Metastatic Breast Carcinoma in the Ovary (tissue), 3 donors: ENCODE measurements around a stretch of chr22.

DNA sequence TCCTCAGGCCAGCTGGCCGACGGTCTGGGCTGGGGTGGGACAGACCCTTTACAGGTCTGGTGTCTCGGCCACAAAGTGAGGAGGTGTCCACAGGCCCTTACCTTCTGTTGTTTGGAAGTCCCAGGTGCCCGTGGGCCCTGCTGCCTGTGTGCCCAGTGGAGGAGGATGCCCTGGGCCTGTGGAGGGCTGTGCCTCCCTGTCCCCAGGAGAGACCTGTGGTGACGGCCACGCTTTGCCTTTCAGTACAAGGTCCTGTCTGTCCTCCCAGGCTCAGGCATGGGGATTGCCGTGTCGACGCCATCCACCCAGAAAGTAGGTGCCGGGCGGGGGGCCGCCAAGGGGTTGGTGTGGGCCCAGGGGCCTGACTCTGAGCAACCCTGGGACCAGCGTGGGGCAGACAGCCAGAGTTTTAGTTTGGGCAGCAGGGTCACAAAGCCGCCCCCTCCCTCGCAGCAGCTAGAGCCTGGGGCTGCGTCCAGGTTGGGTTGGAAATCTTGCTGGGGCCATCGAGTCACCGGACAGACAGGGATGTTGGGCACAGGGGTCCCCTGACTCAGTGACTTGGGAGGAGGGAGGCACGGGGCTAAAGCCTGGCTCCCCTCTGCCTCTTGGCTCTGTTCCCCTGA, 56.3 kb downstream of the GRAMD4 start:
- PRO-cap, 3 experiments: no peak in any of the 3 experiments

GRCh38 chr22:46677157-46677586, 57.0 kb downstream of the GRAMD4 start:
- PRO-cap, 3 experiments: no peak in any of the 3 experiments

DNA sequence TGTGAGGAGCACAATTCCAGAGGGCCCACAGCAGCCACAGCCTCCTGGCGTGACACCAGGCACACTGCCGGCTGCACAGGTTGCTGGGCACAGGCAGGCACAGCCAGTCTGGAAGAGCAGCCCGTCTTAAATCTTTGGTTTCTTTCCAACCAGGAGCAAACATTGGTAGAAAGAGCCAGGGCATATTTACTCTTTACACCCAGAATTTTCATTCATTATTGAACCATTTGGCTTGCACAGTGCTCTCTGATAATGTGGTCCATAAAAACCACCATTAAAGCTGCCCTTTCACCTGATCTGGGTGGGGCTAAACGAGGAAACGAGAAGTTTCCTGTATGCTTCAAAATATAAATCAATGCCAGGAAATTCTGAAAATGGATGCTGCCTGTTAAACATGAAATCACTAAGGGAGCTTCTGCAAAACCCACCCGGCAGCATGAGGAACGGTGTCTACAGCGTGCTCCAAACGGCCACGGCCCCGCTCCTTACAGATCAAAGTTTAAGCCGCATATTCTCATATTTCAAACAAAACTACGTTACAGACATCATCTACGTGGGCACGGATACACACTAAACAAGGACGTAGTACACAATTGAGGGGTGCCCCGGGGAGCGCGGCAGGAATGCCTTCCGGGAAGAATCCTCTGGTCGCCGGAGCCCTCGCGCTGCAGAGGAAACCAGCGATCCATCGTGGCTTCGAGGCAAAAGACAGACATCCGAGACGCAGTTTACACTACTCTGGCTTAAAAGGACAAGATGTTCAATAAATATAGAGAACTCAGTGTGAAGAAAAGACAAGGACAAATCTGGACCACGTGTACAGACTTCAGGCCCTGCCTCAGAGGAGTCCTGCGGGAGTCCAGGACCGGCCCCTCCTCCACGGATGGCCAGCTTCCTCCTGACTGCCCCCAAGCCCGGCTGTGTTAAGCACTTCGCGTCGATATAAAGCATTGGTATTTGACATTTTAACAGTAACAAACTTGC, 52.3 kb downstream of the CERK start:
- PRO-cap, 3 experiments: no peak in any of the 3 experiments

DNA sequence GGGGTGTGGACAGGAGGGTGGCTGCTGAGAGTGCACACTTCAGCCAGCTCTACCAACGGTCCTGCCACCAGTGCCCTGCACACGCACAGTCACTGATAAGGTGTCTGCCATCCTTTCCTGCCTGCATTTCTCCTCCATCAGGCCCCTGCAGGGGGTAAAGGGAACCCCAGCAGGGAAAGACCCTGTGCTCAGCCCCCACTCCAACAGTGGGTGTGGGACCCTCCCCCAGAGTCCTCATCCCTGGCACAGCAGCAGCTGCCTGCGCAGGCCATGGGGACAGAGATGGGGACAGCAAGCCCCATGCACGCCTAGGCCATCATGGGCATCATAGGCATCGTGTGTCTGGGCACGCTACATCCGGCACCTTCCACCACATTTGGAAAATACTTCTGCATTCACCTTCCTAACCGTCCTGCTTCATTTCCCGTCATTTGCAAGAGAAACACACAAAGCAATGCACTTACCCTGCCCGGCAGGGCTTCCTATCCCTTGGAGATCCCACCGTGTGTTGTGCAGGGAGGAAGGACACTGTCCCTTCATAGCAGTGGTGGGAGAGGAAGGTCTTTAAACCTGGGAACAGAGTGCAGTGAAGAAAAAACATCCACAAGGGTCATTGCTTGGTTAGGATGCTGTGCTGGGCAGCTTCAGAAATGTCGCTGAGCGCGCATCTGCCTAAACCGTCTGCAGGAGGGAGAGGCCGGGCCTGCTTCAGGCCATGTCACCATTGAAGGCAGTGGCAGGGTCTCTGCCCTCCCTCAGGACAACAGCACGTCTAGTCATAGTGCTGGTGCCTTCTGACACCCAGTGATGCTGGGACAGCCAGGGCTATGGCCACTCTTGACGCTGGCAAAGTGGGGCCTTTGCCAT, 43.1 kb downstream of the CERK start:
- PRO-cap, 3 experiments: no peak in any of the 3 experiments

GRCh38 chr22:46749188-46749850, 11.3 kb upstream of the CERK start:
- PRO-cap, 3 experiments: no peak in any of the 3 experiments

DNA sequence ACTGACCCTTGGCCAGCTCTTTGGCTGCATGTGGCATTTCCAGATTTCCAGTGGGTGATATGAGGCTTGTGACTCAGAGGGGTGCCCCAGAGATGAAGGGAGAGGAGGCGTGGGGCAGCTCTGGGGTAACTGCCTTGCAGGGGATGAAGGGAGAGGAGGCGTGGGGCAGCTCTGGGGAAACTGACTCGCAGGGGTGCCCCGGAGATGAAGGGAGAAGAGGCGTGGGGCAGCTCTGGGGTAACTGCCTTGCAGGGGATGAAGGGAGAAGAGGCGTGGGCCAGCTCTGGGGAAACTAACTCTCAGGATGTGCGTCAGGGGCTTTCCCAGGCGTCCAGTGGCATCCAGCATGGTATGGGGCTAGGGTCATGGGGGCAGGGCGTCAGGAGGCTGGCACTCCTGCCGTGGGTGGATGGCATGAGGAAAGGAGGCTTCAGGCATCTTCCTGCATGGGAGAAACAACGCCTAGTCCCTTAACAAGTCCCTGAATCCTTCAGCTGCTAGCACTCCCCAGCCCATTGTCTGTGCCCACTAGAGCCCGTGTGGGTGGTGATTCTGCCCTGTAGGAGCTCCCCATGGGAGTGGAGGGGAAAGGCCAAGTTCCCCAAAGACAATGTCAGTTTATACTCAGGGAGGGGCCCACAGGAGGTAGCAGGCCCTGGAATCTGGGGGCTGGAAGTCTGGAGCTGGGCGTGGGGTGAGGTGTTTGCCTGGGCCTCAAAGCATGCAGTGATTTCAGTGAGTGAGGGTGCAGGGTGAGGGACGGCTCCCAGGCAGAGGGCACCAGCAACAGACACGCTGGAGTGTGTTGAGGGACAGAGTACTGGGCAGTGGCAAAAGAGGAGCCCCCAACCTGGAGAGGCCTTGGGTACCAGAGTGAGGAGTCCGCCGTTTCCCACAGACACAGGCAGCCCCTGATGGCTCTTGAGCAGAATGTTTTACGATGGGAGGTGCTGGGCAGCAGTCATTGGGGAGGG, 12.1 kb upstream of the CERK start:
- PRO-cap, 3 experiments: no peak in any of the 3 experiments

DNA sequence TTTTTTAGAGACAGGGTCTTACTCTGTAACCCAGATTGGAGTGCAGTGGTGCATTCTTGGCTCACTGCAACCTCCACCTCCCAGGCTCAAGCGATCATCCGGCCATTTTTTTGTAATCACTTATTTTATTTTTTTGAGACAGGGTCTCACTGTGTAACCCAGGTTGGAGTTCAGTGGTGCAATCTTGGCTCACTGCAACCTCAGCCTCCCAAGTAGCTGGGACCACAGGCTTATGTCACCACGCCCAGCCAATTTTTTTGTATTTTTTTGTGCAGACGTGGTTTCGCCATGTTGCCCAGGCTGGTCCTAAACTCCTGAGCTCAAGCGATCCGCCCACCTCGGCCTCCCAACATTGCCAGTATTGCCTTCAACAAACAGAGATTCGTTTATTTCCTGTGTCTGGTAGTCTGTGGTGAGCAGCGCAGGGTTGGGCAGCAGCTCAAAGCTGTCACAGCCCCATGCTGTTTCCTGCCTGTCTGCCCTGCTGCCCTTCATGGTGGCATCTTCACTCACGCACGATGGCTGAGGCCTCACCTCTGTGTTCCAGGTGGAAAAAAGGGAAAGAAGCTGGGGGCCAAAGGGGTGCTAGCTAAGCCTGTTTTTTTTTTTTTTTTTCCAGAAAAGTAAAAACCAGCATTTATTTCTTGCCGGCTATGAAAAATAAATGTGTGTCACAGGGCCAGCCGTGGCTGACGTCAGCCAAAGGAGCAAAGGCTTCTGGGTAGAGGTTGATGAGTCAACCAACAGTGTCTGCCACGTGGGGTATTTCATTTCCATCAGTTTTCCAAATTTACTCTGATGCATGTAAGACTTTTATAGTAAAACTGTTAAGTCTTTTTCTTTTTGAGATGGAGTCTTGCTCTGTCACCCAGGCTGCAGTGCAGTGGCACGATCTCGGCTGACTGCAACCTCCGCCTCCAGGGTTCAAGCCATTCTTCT, 28.8 kb downstream of the TBC1D22A start:
- PRO-cap, 3 experiments: no peak in any of the 3 experiments

GRCh38 chr22:46808978-46809437, 46.6 kb downstream of the TBC1D22A start:
- PRO-cap, 3 experiments: no peak in any of the 3 experiments

GRCh38 chr22:46830355-46831139, 68.1 kb downstream of the TBC1D22A start:
- PRO-cap, 3 experiments: no peak in any of the 3 experiments

DNA sequence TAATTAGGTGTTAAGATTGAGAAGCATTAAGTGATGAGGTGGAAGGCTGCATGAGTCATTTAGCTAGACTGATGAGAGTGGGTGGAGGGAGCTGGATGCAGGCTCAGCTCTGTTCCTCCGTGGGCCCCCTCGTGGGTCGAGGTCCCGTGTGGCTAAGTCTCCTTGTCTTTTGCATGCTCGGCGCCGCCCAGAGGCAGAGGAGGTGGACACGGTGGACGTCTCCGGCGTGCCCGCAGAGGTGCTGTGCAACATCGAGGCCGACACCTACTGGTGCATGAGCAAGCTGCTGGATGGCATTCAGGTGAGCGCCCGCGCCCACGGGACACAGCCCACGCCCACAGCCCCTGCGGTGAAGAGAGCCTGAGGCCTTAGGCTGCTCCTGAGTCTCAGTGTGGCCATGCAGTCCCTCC, 211.7 kb downstream of the TBC1D22A start:
- PRO-cap, 3 experiments: no peak in any of the 3 experiments

- PRO-cap, 3 experiments: no peak in any of the 3 experiments
Measured at GRCh38 chr22:47089879-47090160, 327.4 kb downstream of the TBC1D22A start.

DNA sequence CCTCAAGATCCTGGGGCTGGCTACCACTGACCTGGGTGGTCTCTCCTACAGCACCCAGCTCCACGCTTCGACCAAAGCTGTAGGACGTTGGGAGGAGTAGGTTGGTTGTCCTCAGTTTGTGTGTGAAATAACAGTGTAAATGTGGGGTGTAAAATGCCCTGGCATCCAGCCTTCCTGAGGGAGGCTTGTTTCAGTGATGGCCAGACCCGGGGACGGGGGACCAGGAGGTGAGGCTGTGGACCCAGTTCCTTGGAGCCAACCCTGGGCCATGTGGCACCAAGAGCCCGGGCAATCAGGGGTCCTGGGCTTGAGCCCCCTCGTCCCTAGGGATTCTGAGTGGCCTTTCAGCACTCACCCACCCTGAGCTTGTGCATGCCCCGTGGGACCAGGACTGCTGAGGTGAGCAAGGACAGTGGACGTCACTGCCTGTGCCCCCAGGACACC, 373.9 kb downstream of the TBC1D22A start:
- PRO-cap, 3 experiments: no peak in any of the 3 experiments

DNA sequence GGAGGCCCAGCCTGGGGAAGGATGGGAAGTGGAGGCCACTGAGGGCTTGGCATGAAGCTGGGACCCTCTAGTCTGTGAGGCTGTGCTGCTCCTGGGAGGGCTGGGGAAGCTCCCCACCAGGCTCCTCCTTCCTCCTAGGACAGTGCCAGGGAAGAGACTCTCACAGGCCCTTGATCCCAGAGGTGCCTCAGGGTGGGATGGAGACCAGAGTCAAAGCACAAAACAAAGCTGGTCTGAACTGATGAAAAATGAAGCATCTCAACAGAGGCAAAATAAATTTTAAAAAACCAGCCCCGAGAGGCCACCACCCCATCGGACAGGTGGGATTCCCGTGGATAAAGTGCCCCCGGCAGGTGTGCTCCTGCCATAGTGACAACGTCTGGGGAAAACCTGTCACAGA, 385.4 kb downstream of the TBC1D22A start:
- PRO-cap, 3 experiments: no peak in any of the 3 experiments

GRCh38 chr22:47277777-47278165, 515.3 kb downstream of the TBC1D22A start:
- PRO-cap, 3 experiments: no peak in any of the 3 experiments

- PRO-cap, 3 experiments: no peak in any of the 3 experiments
Measured at GRCh38 chr22:47328874-47329561, 566.6 kb downstream of the TBC1D22A start.

DNA sequence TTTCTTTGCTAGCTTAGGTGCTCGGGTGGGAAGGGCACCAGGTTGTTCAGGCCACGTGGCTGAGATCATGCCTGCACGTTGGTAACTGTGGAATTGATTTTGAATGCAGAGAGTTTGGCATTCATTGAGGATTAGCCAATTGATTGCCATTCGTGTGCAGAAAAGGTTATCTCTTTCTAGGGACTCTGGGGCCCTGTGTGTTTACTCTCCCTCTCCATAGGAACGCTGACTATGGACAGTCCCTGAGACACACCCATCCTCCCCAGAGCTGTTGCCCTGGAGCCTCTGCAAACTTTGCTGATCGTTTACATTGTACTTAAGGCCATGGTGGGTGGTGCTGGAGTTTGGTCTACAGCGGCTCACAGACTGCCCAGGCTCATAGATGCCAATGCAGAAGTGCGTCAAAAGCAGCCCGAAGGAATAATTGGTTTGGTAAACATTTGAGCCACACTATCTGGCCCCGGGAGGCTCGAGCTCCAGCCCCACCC, 119.4 kb upstream of the TAFA5 start:
- PRO-cap, 3 experiments: no peak in any of the 3 experiments

- PRO-cap, 3 experiments: peak in 1 of 3 experiments; most common minus-strand start chr22:48491740 (in 1)
Measured at GRCh38 chr22:48491669-48492107, 2.3 kb downstream of the TAFA5 start.

GRCh38 chr22:48517530-48518116, 28.3 kb downstream of the TAFA5 start:
- PRO-cap, 3 experiments: no peak in any of the 3 experiments

GRCh38 chr22:48567150-48567565, 77.8 kb downstream of the TAFA5 start:
- PRO-cap, 3 experiments: no peak in any of the 3 experiments

- PRO-cap, 3 experiments: no peak in any of the 3 experiments
Measured at GRCh38 chr22:49017331-49018088, 528.2 kb downstream of the TAFA5 start.